ENCODE measurements around a stretch of chr3.

DNA sequence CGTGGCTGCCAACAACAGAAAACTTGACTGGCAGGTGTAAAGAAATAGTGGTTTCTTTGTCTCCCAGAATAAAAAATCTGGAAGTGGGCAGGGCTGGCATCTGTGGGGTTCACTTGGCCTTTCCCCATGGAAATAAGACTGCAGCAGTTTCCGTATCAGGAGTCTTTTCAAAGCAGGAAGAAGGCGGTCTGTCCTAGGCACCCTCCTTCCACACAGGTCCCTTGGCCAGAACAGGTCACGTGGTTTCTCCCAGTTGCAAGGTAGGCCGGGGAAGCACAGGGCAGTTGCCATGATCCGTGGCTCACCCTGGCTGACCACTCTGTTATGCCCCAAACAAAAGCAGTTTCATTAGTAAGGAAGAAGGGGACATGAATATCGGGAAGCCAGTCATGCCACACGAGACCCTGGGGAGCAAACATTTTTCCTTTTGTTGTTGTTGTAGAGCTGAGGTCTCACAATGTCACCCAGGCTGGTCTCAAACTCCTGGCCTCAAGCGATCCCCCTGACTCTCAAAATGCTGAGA is 45.3 kb downstream of the ZDHHC19 start:
- RRBS, result no CpG with 5 or more reads among the region's 9 CpGs

- RRBS, result no CpG with 5 or more reads among the region's 8 CpGs
Measured at GRCh38 chr3:196339829-196340182, 1.6 kb upstream of the TM4SF19 start.

- RRBS, result no CpG with 5 or more reads among the region's 9 CpGs
Measured at GRCh38 chr3:196351664-196352419, 13.7 kb upstream of the TM4SF19 start.

DNA sequence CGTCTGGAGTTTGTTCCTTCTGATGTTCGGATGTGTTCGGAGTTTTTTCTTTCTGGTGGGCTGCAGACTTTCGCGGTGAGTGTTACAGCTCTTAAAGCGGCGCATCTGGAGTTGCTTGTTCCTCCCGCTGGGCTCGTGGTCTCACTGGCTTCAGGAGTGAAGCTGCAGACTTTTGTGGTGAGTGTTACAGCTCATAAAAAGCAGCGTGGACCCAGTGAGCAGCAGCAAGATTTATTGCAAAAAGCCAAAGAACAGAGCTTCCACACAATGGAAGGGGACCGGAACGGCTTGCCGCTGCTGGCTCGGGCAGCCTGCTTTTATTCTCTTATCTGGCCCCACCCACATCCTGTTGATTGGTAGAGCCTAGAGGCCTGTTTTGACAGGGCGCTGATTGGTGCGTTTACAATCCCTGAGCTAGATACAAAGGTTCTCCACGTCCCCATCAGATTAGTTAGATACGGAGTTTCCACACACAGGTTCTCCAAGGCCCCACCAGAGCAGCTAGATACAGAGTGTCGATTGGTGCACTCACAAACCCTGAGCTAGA is 29.9 kb downstream of the FBXO45 start:
- RRBS, result no CpG with 5 or more reads among the region's 19 CpGs

DNA sequence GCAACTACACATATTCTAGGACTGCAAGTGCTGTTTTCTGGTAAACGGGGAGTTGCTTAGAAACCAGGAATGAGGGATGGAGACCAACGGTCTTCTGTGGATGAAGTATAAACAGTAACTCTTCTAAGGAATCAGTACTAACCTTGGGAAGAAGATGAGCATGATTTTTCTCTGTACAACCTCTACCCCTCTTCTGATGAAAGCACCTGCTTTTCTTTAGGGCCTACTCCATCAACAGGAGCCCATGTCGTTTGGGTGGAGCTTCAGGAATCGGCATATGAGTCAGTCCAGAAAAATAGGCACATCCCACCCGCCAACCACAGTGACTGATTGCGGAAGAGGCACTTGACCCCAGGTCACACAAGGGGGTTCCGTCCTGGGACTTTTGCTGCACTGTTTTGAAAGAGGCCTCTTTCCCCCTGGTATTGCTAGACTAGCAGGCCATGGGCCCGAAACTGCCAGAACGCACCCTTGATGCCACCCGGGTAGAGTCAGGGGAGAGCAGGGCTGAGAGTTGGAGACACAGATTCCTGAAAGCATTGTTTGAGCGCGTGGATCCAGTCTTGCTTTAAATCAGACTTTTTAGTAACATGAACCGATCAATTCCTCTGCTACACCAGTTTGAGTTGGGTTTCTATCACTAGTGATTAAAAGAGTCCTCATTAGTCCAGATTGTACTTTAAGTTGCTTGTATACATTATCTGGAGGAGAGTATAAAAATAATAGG is 19.3 kb upstream of the NRROS start:
- RRBS, result no CpG with 5 or more reads among the region's 13 CpGs

DNA sequence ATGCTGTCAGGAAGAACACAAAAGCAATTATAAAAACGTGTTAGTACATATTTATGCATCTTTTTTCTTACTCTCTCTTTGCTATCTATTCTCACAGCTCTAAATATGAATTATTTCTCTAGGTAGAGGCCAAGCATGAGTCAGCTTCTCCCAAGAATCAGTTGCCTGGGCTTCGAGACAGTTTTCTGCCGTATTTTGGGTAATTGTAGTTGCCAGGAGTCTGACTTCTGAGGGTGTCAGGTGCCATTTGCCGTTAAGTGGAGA is 7.9 kb upstream of the NRROS start:
- RRBS, result no CpG with 5 or more reads among the region's 4 CpGs

- RRBS, result no CpG with 5 or more reads among the region's 35 CpGs
Measured at GRCh38 chr3:196645898-196646957, 6.7 kb downstream of the NRROS start.

- RRBS, result no CpG with 5 or more reads among the region's 10 CpGs
Measured at GRCh38 chr3:196662987-196663520, 23.6 kb downstream of the NRROS start.

DNA sequence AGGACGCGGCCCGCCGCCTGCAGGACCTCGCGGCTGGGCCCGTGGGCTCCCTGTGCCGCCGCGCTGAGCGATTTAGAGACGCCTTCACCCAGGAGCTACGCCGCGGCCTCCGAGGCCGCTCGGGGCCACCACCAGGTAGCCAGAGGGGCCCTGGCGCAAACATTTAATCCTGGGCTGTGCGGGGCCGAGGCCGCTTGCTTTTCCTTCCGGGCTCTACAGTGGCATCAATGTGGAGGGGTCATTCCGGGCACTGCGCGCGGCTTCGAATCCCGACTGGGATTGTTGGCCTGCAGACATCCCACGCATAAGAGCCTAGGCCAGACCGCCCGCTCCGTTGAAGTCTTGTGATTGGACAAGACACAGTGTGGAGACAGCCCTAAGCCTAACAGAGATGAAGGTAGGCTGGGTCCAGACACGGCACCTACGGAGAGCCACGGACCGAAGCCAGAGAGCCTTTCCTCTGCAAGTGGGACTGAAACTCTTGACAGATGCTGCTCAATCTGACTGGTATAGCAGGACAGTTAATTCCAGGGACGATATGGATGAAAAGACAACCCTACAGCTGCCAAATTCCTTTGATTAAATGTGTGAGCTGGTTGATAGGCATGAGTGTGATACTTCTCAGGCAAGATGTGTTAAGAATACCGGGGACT is 502 bp downstream of the NCBP2AS2 start:
- RRBS, result 0% methylated on average over 1 of the region's 39 CpGs

- RRBS, result 23% methylated on average over 27 of the region's 56 CpGs
Measured at GRCh38 chr3:197001683-197002627, 27.7 kb downstream of the MELTF start.

- RRBS, result no CpG with 5 or more reads among the region's 12 CpGs
Measured at GRCh38 chr3:197030540-197031002, 954 bp upstream of the MELTF start.

GRCh38 chr3:197062988-197063710 is 33.5 kb upstream of the MELTF start:
- RRBS, result no CpG with 5 or more reads among the region's 1 CpG

DNA sequence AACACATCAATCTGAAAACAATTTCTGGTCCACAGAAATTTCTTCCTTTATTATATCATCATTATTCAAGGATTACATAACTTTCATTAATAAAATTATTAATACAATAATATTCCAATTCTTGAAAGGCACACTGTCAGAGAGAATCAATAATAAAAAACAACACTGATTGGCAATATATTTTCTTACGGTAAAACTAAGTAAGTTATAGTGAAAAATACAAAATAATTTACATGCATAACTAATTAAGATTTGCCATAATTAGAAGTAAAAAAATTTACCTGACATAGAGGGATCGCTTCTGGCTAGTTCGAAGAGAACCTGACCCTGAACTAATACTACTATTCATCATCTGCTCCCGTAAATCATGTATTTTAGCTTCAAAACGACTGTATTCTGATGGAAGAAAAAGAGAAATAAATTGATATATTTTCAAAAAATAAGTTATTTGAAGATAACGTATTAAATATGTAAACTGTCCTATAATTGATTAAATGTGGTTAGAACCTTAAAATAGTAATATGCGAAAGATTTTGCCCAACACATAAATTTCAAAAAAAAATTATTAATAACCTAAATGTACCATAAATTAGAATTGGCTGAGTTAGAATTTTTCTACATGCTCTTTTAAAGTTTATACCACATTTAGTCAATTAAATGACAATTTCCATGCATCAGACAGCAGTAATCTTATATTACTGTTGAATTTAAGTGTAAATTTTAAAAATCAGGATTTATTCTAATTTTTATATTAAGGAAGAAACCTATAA is 61.2 kb upstream of the MELTF start:
- RRBS, result no CpG with 5 or more reads among the region's 7 CpGs

GRCh38 chr3:197119251-197119969 is 89.8 kb upstream of the MELTF start:
- RRBS, result no CpG with 5 or more reads among the region's 3 CpGs

DNA sequence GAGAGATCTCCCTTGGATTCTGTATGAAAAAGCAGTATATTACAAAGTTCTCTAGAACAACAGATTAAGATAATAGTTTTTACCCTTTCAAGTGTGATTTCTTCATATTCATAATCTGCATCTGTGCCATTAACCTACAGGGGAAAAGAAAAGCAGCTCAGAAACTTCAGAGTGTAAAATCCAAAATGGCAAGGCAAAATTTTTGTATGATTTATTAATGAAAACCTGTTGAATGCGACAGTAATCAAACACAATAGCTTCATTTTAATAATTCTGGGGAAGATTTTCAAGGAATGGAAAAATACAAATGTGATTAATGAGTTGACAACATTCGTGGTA is 113.0 kb upstream of the MELTF start:
- RRBS, result no CpG with 5 or more reads among the region's 2 CpGs

GRCh38 chr3:197309355-197310468 is 11.3 kb upstream of the DLG1 start:
- RRBS, result no CpG with 5 or more reads among the region's 8 CpGs

GRCh38 chr3:197514587-197515067 is 41.1 kb downstream of the BDH1 start:
- RRBS, result no CpG with 5 or more reads among the region's 12 CpGs

- RRBS, result no CpG with 5 or more reads among the region's 18 CpGs
Measured at GRCh38 chr3:197522063-197522927, 33.5 kb downstream of the BDH1 start.

DNA sequence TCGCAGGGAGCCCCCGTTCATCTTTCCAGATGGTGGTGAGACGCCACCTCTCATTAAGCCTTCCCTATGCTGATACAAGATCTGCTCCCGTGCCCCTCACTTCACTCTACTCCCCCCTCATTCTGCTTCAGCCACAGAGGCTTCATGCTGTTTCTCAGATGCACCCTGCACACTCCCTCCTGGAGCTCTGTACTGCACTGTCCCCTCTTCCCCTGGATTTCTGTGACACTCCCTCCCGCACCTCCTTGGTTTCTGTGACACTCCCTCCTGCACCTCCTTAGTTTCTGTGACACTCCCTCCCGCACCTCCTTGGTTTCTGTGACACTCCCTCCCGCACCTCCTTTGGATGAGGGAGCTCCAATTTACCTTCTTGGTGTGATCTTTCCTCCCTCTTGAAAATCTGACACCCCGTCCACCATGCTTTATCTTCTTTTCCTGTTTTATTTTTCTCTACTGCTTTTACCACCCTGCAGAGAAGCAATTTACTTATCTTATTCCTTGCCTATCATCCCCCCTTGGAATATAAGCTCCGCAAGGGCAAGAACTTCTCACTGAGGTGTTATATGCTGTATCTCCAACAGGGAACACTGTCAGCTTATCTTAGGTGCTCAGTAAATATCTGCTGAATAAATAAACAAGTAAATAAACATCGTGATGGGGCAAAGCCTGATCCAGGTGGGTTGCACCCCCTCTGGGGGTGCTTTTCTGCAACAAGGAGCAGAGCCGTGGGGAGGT is 28.1 kb downstream of the BDH1 start:
- RRBS, result no CpG with 5 or more reads among the region's 11 CpGs